Rectum (tissue), 1 donor: Measurements from ENCODE around the genes TSPY3, DAZ4 and CDY1.

GRCh38 chrY:9398148-9398568, at the start of gene TSPY3:
TSPY3 (plus strand) TSS chrY:9398421.
- PRO-cap: no peak

GRCh38 chrY:11098725-11099146, 1571.1 kb downstream of the TSPY10 start:
- PRO-cap: unidirectional peak, minus-strand start at chrY:11098938

- PRO-cap: no peak
These were observed 163.7 kb upstream of the USP9Y start for GRCh38 chrY:12537311-12537851.

DNA sequence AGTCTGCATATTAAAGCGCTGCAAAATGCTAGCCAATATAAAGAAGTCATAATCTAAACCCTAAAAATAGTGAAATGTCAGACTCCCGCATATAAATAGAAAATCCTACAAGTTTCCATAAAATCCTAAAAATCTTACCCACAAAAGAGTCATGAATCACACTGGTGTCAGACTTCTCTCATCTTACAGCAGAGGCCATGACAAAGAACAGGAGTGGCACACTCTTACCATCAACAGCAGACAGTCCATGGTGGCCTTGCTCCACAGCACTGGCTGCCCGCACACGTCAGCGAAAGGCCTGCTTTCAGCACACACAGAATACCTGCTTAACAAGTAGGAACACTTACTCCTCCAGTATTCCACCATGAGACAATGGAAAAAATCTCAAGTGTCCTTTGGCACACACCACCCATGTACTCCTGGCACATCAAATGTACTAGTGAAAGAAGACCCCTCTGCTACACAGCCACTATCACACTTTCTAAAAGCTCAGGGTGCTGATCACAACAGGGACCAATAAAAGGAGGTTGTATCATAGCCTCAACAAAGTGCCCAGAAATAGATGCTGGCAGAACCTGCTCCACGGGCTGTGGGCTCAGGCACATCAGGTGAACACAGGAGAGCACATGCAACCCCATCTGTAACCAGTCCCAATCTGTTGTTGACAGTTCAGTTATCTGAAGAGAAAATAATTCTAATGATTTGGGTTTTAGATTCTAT, 282.4 kb upstream of the HSFY2 start:
- PRO-cap: no peak

DNA sequence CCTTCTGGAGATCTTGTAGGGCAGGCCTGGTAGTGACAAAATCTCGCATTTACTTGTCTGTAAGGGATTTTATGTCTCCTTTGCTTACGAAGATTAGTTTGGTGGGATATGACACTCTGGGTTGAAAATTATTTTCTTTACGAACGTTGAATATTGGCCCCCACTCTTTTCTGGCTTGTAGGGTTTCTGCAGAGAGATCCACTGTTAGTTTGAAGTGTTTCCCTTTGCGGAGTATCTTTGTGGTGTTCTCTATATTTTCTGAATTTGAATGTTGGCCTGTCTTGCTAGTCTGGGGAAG, 55.8 kb downstream of the KDM5D start:
- PRO-cap: no peak

DNA sequence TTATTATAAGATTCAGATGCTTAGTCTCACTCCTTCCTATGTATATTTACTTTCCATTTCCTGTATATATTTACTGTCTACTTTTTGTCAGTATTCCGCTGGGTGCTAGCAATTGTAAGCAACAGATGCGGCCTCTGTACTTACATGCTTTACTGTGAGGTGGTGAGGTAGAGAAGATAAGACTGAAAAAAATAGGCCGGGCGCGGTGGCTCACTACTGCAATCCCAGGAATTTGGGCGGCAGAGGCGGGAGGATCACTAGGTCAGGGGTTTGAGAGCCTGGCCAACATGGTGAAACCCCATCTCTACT, 660 bp upstream of the EIF1AY start:
- PRO-cap: no peak

DNA sequence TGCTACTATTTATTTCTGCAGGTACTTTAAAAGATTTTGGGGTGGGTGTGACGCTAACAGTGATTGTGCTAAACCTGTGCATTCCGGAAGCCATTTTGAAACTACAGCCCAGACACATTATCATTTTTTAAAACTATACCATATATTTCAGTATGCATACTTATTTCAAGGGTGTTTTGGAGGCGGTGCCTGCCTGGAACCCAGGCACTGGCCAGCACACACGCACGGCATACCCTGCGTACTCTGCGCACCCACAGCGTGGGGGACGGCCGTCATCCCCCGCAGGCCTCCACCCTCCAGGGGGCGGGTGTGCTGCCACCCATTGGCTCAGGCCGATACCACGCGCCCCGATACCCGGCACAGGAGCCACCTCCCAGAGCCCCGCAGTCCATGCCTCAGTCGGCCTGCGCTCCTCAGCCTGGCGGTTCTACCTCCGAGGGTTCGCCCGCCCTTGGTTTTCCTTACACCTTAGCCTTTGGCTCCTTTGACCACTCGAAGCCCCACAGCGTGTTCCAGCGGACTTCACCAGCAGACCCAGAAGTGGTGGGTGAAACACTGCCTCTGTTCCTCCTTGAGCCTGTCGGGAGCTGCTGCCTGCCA, at the start of gene DAZ4:
DAZ4 (plus strand) TSS at position 398 of the 600 bp plus-strand sequence.
- PRO-cap: no peak

GRCh38 chrY:25621765-25622405, at the start of gene CDY1:
CDY1 (plus strand) TSS chrY:25622117.
- PRO-cap: no peak